Osteoblast (primary cell): ENCODE results near the genes C19orf81, GPR32, KLK4 and CTU1.

- CAGE, long polyA plus RNA, result no peak
- RRBS, result no CpG with 5 or more reads among the region's 7 CpGs
Observed at GRCh38 chr19:50292190-50292478, 37.0 kb downstream of the KCNC3 start.

DNA sequence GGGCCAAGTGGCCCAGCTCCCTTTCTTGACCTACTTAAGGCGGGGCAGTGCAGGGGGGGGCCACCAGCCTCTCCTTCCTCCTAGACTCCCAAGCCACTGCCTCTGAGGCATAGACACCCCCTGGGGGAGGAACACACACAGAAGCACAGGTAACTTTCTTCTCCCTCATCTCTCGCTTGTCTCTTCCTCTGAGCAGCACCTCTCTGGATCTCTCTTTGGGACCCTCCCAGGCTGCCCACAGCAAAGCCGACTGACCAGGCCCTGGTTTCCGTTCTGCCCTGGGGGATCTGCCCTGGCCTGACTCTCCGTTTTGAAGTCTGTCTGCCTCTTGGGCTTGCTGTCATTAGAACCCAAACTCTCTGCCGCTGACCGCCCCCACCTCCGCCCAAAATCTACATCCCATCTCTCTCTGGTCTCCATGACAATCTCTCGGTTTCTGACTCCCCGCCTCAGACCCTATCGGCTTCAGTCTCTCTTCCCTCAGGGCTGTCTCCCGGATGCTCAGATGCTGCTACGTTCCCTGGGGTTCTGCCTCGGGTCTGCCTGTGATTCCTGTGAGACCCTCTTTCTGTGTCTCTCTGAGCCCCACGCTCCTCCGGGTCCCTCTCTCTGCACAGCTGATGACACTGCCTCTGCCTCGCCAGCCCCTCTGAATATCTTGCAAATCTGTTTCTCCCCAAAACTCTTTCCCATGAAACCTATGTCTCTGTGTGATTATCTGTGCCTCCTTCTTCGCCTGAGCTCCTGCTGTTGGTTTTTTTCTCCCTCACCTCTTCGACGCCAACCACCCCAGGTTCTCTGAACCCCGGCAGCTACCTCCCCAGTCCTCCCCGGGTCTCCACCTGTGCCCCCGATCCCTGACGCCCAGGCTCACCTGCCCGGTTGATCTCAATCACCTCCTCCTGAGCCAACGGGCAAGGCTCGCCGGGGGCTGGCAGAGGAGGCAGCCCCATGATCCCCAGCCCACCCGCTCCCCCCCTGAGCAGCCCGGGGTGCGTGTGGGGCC lies 6.8 kb downstream of the KCNC3 start:
- CAGE, long polyA plus RNA, result no peak
- RRBS, result 72% methylated on average over 13 of the region's 31 CpGs

GRCh38 chr19:50341029-50341272 lies 11.8 kb upstream of the KCNC3 start:
- CAGE, long polyA plus RNA, result no peak
- RRBS, result no CpG with 5 or more reads among the region's 3 CpGs

DNA sequence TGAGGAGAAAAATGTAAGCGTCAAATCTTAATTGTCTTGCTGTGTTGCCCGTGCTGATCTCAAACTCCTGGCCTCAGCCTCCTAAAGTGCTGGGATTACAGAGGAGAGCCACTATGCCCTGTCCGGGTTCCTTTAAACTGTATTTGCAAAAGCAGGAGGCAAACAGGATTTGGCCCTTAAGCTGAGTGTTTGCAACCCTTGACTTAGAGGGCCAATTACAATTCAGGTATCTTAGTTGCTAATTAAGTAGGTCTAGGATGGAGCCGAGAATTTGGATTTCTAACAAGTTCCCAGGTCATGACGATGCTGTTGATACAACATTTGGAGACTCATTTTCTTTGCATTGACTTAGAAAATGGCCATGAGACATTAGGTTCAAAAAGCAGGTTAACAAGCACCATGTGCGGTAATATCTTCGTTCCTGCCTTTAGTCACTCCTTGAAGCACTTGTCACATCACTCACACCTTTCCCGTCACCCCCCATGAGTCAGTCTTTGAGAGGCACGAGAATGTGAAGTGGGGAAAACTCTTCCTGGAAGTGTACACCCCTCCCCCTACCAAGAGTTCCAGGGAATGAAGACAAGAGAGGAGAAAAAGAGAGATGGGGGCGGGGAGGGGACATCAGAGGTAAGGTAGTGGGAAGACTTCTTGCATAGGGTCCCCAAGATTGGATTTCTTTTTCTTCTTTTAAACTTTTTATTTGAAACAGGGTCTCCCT lies 2.6 kb downstream of the NAPSA start:
- CAGE, long polyA plus RNA, result no peak
- RRBS, result no CpG with 5 or more reads among the region's 10 CpGs

DNA sequence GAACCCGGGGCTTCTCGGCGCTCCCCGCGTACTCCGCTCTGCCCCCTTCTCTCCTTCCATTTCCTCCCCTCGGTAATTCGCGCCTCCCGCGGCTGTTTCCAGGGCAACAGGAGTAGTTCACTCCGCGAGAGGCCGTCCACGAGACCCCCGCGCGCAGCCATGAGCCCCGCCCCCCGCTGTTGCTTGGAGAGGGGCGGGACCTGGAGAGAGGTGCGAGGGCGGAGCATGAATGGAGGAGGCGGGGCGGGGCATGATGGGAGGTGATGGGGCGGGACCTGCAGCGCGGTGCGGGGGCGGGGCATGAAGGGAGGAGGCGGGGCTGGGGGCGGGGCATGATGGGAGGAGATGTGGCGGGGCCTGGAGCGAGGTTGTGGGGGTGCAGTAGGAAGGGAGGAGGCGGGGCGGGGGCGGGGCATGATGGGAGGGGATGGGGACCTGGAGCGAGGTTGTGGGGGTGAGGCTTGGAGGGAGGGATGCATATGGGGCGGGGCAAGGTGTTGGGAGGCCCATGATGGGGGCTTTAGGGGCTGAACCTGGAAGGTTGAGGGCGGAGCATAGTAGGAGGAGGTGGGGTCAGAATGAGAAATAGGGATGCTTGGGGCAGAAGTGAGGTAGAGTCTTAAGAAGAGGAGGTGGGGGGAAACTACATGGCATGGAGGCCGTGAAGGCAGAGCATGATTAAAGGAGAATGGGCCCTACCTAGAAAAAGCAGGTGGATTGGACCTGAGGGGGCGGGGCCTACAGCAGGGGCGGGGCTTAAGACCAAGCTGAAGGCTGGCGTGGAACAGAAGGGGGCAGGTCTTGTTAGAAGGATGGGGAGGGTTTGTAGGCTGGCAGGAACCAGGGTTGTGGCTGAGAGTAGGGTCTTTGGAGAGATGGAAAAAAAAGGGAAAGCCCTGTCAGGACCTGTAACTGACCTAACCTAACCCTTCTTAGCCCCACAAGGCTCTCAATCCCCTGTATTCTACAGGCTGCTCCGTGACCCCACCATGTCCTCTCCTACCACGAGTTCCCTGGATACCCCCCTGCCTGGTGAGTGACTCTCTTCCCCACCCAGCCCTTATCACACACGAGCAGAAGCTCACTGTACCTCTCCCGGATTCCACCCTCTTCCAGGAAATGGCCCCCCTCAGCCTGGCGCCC lies 731 bp downstream of the NR1H2 start:
- CAGE, long polyA plus RNA, result no peak
- RRBS, result 93% methylated on average over 1 of the region's 49 CpGs

DNA sequence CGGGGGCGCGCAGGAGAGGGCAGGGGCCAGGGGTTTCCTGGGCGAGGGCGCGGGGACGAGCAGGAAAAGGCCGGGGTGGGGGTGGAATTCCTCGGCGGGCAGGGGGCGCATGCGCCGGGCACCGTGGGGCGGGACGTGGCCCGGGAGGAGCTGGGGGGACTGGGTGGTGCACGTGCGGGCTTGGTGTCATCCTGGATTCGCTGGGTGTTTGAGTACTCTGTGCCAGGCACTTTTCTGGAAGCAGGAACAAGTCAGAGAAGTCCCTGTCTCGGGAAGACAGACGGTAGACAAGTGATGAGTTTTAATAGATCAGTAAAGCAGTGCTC lies 316 bp downstream of the POLD1 start:
- CAGE, long polyA plus RNA, result no peak
- RRBS, result 1% methylated on average over 13 of the region's 22 CpGs

- CAGE, long polyA plus RNA, result no peak
- RRBS, result 83% methylated on average over 1 of the region's 10 CpGs
Observed at GRCh38 chr19:50484306-50485172, 7.9 kb upstream of the GARIN5A start.

DNA sequence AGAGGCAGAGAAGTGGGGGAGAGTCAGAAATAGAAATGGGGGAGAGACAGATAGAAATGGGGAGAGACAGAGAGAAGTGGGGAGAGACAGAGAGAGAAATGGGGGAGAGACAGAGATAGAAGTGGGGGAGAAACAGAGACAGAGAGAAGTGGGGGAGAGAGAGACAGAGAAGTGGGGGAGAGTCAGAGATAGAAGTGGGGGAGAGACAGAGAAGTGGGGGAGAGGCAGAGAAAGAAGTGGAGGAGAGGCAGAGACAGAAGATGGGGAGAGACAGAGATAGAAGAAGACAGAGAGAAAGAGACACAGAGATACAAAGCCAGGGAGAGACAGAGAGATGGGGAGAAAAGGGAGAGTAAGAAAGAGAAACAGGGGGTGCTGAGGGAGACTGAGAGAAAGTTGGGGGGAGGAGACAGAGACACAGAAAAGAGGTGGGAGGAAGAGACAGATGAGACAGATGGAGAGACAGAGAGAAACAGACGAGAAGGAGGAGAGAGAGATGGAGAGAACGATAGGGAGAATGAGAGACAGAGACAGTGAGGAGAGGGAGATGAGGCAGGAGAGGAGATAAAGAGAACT lies 13.0 kb downstream of the JOSD2 start:
- CAGE, long polyA plus RNA, result no peak
- RRBS, result no CpG with 5 or more reads among the region's 2 CpGs

- CAGE, long polyA plus RNA, result no peak
- RRBS, result no CpG with 5 or more reads among the region's 9 CpGs
Observed at GRCh38 chr19:50513105-50513705, 508 bp downstream of the ASPDH start.

- CAGE, long polyA plus RNA, result no peak
- RRBS, result no CpG with 5 or more reads among the region's 7 CpGs
Observed at GRCh38 chr19:50649338-50650003, at the start of gene C19orf81. TSS of gene C19orf81 (plus strand) at chr19:50649445.

DNA sequence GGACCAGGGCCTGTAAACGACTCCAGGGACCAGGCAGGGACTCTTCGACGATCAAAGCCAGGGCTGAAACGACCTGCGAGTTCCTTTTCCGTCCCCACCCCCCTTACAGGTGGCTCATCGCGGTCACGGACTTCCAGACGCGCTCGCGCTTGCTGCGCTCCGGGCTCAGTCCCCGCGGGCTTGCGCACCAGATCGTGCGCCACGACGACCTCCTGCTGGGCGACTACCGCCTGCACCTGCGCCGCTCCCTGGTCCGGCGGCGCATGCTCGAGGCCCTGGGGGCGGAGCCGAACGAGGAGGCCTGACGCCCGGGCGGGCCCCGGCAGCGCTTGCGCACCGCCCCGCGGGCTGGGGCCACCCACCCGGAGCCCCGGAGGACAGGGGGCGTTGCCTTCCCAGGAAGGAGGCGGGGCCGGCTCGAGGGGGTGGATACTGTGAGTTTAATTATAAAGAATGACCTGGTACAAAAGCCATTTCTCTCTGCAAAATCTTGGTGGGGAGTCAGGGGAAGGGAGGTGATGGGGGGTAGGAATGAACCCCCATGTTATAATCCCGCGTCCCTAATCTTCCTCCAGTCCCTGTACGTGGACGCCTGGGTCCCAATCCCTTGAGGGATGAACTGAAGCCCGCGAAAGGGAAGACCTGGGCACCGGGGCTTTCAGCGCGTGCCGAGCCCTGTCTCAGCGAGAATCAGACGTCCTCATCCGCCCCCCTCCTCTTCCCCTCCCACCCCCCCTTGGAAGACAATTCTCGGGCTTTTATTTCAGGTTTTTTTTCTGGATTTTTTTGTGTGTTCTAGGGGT lies 9.8 kb downstream of the C19orf81 start:
- CAGE, long polyA plus RNA, result no peak
- RRBS, result 4% methylated on average over 27 of the region's 62 CpGs

GRCh38 chr19:50770227-50770650 lies at the start of gene GPR32:
TSS of gene GPR32 (plus strand) at chr19:50770464.
- CAGE, long polyA plus RNA, result no peak
- RRBS, result no CpG with 5 or more reads among the region's 3 CpGs

- CAGE, long polyA plus RNA, result no peak
- RRBS, result no CpG with 5 or more reads among the region's 13 CpGs
Observed at GRCh38 chr19:50830196-50830718, 3.1 kb downstream of the KLK15 start.

DNA sequence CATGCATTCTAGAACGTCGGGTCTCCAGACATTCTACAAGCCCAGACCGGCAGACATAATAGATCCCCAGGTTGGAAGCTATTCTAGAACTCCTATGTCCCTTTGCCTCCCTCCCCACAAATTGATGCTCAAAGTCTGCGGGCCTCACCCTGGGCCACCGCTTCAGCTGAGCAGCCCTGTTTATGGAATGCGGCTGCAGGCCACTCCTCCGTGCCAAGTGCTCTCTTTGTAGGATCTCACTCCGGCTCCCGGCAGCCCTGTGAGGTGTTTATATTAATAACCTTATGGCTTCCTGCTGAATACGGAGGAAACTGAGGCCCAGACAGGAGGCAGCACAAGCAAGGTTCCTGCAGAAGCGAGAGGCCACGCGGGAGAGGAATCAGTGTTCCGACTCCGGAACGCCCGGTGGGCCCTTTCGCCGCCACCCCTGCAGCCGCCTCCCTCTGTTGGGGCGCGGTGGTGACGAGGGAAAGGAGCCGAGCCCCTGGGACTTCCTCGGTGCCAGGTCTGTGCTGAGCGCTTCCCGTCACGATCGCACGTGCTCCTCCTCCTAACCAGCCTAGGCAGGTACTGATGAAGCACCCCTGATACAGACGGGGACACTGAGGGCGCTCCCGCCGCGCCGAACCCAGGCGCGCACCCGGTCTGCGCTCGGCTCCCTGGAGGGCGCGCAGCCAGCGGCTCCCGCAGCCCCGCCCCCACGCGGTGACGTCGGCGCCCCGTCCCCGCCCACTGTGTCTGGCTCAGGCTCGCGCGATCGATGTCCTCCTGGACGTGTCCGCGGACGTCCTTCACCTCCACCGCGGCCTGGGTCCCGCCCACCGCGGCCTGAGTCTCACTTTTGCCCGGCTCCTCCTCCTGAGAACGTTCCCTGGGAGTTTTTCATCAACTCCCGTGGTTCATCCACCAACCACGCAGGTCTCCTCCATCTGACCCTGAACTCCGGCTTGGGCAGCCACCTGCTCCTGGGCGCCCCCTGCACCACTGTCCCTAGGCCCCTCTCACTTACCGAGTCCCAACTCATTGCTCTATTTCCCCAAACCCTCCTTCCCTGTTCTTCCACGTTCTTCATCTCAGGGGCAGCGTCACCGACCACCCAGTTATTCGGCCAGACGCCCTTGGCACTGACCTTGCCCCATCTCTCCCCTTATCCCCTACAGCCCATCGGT lies 2.4 kb upstream of the KLK15 start:
- CAGE, long polyA plus RNA, result no peak
- RRBS, result 6% methylated on average over 4 of the region's 79 CpGs

- CAGE, long polyA plus RNA, result no peak
- RRBS, result no CpG with 5 or more reads among the region's 7 CpGs
Observed at GRCh38 chr19:50896451-50897221, 14.6 kb downstream of the KLK4 start.

- CAGE, long polyA plus RNA, result no peak
- RRBS, result no CpG with 5 or more reads among the region's 3 CpGs
Observed at GRCh38 chr19:50911246-50911521, at the start of gene KLK4. TSS of gene KLK4 (minus strand) at chr19:50911395.

DNA sequence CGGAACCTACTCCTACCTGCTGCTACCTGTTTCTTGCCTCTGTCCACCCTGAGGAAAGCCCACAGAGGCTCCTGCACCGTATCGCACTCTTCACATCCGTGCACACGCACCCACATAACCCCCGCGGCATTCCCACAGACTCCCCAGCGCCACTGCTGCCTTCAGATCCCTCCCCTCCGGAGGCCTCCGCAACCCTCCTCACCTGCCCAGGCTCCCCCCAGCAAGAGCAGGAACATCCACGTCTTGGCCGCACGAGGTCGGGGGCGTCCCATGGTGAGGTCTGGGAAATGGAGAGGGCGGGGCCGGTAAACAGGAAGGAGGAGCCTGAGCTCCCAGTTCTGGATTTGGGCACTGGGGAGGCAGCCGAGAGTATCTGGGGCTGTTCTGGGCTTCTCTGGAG lies 508 bp downstream of the KLK8 start:
- CAGE, long polyA plus RNA, result no peak
- RRBS, result no CpG with 5 or more reads among the region's 18 CpGs

- CAGE, long polyA plus RNA, result no peak
- RRBS, result no CpG with 5 or more reads among the region's 8 CpGs
Observed at GRCh38 chr19:51069192-51069682, 4.3 kb upstream of the KLK13 start.

GRCh38 chr19:51108242-51108962 lies at the start of gene CTU1:
TSS of gene CTU1 (minus strand) at chr19:51108409.
- CAGE, long polyA plus RNA, result start-site peak on the minus strand at chr19:51108376-51108404, 183 and 167 reads in 2 replicates
- RRBS, result under 1% methylated on average over 15 of the region's 48 CpGs

DNA sequence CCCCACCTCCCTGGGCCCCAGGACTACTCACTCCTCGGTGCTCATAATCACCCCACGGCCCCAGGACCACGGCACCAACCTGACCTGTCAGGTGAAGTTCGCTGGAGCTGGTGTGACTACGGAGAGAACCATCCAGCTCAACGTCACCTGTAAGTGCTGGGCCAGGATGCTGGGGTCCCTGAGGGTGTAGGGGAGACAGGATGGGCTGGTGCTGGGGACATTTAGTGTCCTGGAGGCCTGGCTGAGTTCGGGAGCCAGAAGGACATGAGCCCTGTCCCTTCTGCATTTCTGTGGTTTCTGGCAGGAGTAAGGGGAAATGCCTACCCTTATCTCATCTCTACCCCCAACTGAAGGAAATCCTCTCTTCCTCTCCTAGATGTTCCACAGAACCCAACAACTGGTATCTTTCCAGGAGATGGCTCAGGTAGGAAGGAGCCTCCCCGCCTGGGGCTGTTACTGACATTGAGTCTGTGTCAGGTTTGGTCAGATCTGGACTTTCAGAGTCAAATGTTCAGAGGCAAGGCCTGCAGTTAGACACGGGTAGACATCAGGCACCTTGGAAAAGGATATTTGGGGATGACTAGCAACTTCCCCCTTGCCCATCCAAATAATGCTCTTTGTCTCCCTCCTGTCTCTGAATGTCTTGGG lies 1.2 kb downstream of the CD33 start:
- CAGE, long polyA plus RNA, result no peak
- RRBS, result no CpG with 5 or more reads among the region's 9 CpGs